ENCODE results near the gene SLC25A40.

DNA sequence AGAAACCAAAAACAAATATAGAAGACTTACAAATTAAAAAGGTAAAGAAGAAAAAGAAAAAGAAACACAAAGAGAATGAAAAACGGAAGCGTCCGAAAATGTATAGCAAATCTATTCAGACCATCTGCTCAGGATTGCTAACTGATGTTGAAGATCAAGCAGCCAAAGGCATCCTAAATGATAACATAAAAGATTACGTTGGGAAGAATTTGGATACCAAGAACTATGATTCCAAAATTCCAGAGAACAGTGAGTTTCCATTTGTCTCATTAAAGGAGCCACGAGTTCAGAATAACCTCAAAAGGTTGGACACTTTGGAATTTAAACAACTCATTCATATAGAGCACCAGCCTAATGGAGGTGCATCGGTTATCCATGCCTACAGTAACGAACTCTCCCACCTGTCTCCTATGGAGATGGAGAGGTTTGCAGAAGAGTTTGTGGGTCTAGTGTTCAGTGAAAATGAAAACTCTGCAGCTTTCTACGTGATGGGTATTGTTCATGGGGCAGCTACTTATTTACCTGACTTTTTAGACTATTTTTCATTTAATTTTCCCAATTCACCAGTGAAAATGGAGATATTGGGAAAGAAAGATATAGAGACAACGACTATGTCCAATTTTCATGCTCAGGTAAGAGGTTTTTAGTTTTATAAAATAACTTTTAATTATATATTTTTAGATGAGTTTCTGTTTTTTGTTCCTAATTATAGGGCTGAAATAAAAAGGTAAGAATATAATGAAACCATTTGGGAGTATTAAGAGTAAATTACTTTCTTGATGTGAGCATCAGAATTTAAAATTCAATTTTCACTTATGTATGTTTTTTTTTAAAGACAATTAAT lies 48.6 kb downstream of the TMEM60 start:
- PRO-cap, 5 experiments: no peak in any of the 5 experiments
- RAMPAGE, long total RNA, 2 experiments: no peak in any of the 2 experiments
- RRBS: no CpG with 5 or more reads among the region's 9 CpGs

GRCh38 chr7:77796412-77796888 lies 1.8 kb downstream of the TMEM60 start:
- PRO-cap, 5 experiments: no peak in any of the 5 experiments
- RAMPAGE, long total RNA, 2 experiments: no peak in any of the 2 experiments
- RRBS: no CpG with 5 or more reads among the region's 2 CpGs

GRCh38 chr7:77799337-77799937 lies 1.2 kb upstream of the TMEM60 start:
- PRO-cap, 5 experiments: peak in 3 of 5 experiments; most common minus-strand start chr7:77799720 (in 3)
- RAMPAGE, long total RNA, 2 experiments: no peak in any of the 2 experiments
- RRBS: no CpG with 5 or more reads among the region's 26 CpGs

GRCh38 chr7:77834425-77834901 lies 36.2 kb upstream of the TMEM60 start:
- PRO-cap, 5 experiments: no peak in any of the 5 experiments
- RAMPAGE, long total RNA, 2 experiments: no peak in any of the 2 experiments
- RRBS: no CpG with 5 or more reads among the region's 2 CpGs

DNA sequence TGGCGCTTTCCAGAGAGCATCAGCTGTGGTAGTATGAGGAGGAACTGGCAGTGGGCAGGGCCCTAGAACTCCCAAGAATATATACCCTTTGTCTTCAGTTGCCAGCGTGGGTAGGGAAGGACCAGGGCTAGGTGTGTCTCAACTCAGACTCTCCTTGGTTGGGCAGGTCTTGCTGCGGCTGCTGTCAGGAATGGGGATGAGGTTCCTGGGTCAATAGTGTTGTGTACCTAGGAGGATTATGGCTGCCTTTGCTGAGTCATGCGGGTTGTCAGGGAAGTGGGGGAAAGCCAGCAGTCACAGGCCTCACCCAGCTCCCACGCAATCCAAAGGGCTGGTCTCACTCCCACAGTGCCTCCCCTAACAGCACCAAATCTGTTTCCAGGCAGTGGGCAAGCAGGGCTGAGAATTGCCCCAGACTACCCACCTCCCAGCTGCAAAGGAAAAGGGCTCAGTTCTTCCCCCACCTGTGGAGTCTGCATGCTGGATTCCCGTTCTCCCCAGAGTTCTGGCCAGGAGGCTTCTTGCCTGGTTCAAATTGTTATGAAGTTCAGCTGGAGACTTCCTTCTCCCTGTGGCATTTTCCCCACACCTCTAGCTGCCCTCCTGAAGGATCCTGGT lies 191.9 kb upstream of the TMEM60 start:
- PRO-cap, 5 experiments: no peak in any of the 5 experiments
- RAMPAGE, long total RNA, 2 experiments: no peak in any of the 2 experiments
- RRBS: no CpG with 5 or more reads among the region's 6 CpGs

DNA sequence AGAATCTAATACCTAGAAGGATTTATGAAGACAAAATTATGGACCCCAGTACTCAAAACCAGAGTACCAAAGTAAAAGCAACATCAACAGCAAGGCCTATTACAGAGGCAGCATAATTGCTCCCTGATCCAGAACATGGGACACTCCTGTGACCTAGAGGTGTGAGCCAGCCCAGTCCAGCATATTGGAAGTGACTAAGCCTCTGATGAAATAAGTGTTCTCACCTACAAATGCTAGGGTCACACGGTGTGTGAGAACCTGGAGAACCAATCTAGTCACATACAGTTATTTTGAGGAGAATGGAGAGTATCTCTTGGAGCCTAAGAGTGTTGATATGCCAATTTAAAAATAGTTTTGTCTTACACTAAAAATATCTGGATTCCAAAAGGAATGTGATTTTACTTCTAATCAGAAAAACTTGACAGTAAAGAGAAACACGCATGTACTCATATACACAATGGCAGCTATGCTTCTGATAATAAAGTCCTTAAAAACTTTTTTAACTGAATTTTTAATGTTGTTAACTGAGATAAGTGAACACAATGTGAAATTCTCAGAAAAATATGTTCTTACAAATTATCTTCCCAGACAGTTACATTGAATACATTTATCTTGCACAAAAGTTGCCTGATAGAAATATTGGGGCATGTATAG lies 56.9 kb upstream of the CD36 start:
- PRO-cap, 5 experiments: no peak in any of the 5 experiments
- RAMPAGE, long total RNA, 2 experiments: no peak in any of the 2 experiments
- RRBS: no CpG with 5 or more reads among the region's 2 CpGs

DNA sequence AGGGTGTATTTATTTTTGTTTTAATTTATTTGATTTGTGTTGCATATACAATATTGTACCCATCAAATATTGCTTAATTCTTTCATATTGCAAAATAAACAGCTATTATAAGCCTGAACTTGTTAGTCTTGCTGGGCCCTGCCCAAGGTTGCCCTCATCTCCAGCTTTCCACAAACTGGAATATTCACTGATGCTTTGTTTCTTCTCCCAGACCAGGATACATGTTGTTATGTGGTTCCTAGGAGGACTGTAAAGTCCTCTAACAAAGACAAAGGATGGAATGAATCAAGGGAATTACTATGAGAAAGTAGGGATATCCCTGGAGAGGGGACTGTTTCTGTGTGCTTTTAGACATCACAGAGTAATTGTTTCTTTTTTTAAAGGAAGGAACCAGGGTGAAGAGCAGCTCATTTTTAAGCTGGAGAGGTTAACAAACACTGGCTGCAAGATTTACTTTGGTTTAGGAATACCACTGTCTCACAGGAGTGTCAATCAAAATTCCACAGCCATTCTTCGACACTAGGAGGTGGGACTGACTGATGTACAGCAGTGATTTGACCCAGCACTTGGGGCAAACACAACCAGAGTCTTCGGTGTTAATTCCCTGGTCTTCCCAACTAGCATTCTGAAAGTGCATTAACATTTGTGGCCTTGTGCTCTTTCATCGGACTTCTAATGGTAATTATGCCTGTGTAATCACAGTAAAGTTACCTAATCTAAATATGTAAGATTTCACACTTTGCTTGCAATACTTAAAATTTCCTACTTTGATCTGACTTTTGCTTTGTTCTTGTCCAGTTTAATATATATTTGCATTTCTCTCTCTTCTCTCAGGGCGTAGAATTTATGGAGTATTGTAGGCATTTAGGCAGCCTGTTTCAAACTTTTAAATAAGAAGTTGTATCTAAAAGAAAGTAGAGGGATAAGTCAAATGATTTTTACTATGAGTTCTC lies 14.7 kb upstream of the CD36 start:
- PRO-cap, 5 experiments: no peak in any of the 5 experiments
- RAMPAGE, long total RNA, 2 experiments: no peak in any of the 2 experiments
- RRBS: no CpG with 5 or more reads among the region's 4 CpGs

DNA sequence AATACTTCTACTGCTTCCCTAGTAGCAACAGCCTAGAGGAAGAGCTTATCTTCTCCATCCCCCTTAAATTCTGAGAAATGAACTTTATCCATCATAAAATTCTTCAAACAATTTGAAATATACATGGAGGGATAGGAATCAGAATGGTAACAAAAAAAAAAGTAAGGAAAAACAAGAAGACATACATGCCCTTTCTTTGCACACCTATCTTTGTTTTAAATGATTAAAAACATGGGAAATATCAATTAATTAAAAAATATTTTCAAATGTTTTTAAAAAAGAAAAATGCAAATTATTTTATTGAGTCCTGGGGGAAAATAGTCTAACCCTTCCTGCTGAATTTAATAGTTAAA lies 27.5 kb downstream of the SEMA3C start:
- PRO-cap, 5 experiments: no peak in any of the 5 experiments
- RAMPAGE, long total RNA, 2 experiments: no peak in any of the 2 experiments

DNA sequence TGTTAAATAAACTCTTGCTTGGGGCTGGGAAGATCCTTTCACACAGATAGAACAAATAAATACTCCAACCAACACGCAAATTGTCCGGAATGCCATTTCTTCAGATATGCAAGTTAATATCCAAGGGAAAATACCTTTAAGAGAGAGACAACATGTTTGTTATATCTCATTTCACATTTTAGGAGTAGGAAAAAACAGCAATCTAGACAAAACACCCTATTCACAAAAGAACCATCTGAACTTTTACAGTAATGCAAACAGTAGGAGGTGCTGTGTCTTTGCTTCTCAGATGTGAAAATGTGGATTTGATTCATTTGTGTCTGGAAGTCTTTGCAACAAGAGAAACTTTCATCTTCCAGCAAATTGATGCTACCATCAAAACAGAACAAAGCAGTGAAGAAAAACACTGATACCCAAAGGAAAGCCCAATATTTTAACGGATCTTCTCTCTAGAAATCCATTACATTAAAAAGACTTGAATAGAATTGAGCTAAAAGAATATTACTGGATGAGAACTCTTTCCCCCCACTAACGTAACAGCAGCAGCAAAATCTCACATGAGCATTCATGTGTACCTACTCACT lies 2.1 kb downstream of the SEMA3C start:
- PRO-cap, 5 experiments: no peak in any of the 5 experiments
- RAMPAGE, long total RNA, 2 experiments: no peak in any of the 2 experiments
- RRBS: no CpG with 5 or more reads among the region's 4 CpGs

DNA sequence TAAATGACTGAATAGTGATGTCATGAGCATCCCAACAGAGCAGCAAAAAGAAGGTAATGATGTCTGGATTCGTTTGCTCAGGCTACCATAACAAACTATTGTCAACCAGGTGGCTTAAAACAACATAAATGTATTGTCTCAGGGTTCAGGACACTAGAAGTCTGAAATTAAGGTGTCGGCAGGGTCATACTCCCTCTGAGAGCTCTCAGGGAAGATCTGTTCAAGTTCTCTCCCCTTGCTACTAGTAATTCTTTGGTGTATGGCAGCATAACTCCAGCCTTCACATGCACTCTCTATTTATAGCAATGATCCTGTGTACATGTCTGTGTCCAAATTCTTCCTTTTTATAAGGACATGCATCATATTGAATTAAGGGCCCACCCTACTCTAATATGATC lies 27.3 kb downstream of the CACNA2D1 start:
- PRO-cap, 5 experiments: no peak in any of the 5 experiments
- RAMPAGE, long total RNA, 2 experiments: no peak in any of the 2 experiments
- RRBS: no CpG with 5 or more reads among the region's 2 CpGs

- PRO-cap, 5 experiments: no peak in any of the 5 experiments
- RAMPAGE, long total RNA, 2 experiments: no peak in any of the 2 experiments
- RRBS: no CpG with 5 or more reads among the region's 7 CpGs
Measured at GRCh38 chr7:82435536-82436312, 7.9 kb downstream of the CACNA2D1 start.

DNA sequence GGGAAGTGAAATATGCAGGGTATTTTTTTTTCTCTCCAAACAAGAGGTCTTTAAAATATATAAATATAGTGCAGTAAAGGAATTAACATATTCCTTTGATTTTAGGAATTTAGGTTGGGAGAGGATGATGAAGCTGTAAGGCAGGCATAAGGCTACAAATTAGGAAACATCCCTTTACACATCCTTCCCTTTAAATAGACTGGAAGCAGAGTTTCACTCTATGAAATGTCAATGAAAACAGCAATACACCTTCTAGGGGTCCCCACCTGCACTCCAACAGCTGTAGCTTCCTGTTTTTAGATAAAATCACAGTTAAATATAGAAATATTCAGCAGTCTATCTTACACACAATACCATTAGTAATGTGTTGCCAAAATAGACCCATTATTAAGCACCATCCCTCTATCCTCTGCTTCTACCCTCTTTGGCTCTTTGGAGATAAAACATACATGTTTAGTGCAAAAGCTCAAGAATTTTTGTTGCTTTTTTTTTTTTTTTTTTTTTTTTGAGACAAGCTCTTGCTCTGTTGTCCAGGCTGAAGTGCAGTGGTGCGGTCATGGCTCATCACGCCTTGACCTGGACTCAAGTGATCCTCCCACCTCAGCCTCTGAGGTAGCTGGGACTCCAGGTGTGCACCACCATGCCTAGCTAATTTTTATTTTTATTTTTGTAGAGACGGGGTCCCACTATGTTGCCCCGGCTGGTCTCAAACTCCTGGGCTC lies 237.3 kb downstream of the PCLO start:
- PRO-cap, 5 experiments: no peak in any of the 5 experiments
- RAMPAGE, long total RNA, 2 experiments: no peak in any of the 2 experiments
- RRBS: no CpG with 5 or more reads among the region's 4 CpGs

DNA sequence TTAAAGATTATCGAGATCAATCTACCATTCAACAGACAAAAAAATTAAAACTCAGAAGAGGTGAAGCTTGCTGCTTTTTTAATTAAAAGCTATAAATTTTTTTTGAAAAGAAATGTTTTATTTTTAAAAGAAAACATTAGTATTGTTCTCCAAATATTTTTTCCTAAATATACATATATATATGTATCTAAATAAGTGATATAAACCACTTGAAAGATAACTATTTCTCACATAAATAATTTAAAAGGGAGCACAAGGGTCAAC lies 78.8 kb upstream of the SEMA3D start:
- PRO-cap, 5 experiments: no peak in any of the 5 experiments
- RAMPAGE, long total RNA, 2 experiments: no peak in any of the 2 experiments
- RRBS: no CpG with 5 or more reads among the region's 1 CpG

DNA sequence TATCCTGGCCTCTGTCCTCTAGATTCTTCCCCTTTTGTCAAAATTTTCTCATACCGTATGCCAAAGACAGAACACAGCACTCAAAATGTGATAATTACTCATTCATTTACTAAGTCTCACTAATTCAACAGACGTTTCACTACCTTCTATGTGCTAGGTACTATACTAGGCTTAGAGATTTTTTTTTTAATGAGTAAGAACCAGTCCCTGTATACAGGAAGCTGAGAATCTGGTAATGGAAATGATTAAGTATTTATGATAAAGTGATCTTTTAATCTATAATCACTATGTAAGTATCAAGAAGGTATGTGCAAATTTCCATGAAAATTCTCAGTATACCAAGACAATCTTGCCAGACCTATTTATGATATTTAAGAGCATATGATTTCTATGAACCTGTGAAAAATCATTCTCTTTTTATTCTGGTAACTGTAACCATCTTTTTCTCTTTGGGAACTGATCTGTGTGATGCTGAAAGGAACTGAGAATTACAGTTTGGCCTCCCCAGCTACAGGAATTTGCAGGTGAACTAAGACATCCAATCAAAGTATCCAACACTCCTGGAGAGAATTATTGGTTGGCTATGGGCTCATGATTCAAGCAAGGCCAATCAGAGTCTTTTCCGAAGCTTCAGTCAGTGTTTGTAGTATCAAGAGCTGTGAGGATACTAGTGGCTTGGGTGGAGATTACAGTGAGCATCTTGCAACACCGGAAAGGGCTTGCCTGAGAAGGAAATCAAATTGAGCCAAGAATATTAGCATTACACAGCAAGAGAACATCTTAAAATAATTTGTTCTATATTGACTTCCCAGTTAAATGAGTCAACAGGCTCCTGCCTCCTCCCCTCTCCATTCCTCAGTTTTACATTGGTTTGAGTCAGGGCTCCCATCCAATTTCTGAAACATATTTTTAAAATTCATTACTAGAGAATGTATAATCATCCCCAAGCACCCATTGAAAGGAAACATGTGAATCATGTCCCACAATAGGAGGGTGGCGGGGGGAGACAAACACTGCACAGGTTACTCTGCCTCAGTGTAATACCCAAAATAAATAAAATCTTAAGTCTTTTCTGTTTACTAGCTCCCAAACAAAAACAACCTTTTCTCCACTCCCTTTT lies 127.6 kb downstream of the ELAPOR2 start:
- PRO-cap, 5 experiments: no peak in any of the 5 experiments
- RAMPAGE, long total RNA, 2 experiments: no peak in any of the 2 experiments
- RRBS: no CpG with 5 or more reads among the region's 5 CpGs

- PRO-cap, 5 experiments: no peak in any of the 5 experiments
- RAMPAGE, long total RNA, 2 experiments: no peak in any of the 2 experiments
- RRBS: no CpG with 5 or more reads among the region's 3 CpGs
Measured at GRCh38 chr7:87056297-87056674, 3.2 kb downstream of the ELAPOR2 start.

- PRO-cap, 5 experiments: peak in 4 of 5 experiments; most common plus-strand start chr7:87420466 (in 4); most common minus-strand start chr7:87420473 (in 1)
- RAMPAGE, long total RNA, 2 experiments: no peak in any of the 2 experiments
- RRBS: no CpG with 5 or more reads among the region's 6 CpGs
Measured at GRCh38 chr7:87420058-87420688, 55.3 kb downstream of the ABCB4 start.

DNA sequence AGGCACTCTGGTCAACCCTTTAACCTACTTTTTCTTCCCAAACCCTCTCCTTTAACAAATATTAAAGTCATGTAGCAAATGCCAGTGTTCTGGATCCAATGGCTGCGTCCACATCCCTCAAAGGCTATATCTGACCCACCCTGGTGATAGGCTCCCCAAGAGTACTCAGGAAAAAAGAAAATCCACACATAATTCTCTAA lies 25.4 kb downstream of the ABCB4 start:
- PRO-cap, 5 experiments: no peak in any of the 5 experiments
- RAMPAGE, long total RNA, 2 experiments: no peak in any of the 2 experiments
- RRBS: no CpG with 5 or more reads among the region's 1 CpG

GRCh38 chr7:87509232-87509607 lies 33.7 kb upstream of the ABCB4 start:
- PRO-cap, 5 experiments: no peak in any of the 5 experiments
- RAMPAGE, long total RNA, 2 experiments: no peak in any of the 2 experiments
- RRBS: no CpG with 5 or more reads among the region's 5 CpGs

- PRO-cap, 5 experiments: peak in 5 of 5 experiments; most common plus-strand start chr7:87876493 (in 5); most common minus-strand start chr7:87876285 (in 2)
- RAMPAGE, long total RNA, 2 experiments: start-site peak on the plus strand in 1 of 2 experiments, at chr7:87876495-87876594 at its widest, 187 reads per replicate; start-site peak on the minus strand in 1 of 2 experiments, at chr7:87876129-87876368 at its widest, 234 reads per replicate
- RRBS: under 1% methylated on average over 19 of the region's 84 CpGs
Measured at GRCh38 chr7:87876008-87876814, at the start of gene SLC25A40. TSS of gene SLC25A40 (minus strand) at chr7:87876360.

DNA sequence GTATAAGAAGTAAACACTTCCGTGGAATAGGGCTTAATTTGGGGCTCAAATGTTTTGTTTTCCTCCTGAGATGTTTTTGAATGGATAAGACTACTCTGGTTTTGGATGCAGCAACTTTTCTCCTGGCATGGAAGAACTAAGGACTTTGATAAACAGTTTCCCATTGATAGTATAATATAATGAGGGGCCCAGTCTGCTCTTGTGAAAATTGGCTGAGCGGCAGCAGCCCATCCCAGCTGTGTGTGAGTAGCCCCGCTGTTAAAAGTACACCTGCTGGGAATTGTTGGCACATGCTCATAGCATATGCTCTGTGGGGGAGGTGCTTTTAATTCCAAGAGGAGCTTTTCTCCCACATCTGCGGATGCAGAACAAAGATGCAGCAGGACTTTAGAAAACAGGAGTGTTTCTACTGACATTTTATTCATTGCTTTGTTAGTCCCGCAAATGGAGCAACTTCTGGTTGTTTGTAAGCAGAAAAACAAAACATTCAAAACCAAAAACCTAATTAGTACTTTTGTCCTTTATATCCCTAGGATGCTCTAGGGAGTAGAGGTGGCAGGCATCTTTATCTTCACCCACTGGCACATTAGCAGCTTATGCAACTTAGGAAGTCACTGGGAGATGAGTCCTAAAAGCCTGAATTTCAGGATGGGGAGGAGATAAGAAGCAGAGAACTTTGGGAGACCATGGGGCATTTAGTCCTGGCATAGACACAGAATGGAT lies 19.0 kb downstream of the SRI start:
- PRO-cap, 5 experiments: no peak in any of the 5 experiments
- RAMPAGE, long total RNA, 2 experiments: no peak in any of the 2 experiments
- RRBS: no CpG with 5 or more reads among the region's 5 CpGs

Data from liver (tissue), 9 donors.